Pulmonary lymph node (tissue), 1 donor: Measurements from ENCODE around the gene MED27.

- PRO-cap: no peak
Observed at GRCh38 chr9:131530407-131530898, 610 bp downstream of the UCK1 start.

DNA sequence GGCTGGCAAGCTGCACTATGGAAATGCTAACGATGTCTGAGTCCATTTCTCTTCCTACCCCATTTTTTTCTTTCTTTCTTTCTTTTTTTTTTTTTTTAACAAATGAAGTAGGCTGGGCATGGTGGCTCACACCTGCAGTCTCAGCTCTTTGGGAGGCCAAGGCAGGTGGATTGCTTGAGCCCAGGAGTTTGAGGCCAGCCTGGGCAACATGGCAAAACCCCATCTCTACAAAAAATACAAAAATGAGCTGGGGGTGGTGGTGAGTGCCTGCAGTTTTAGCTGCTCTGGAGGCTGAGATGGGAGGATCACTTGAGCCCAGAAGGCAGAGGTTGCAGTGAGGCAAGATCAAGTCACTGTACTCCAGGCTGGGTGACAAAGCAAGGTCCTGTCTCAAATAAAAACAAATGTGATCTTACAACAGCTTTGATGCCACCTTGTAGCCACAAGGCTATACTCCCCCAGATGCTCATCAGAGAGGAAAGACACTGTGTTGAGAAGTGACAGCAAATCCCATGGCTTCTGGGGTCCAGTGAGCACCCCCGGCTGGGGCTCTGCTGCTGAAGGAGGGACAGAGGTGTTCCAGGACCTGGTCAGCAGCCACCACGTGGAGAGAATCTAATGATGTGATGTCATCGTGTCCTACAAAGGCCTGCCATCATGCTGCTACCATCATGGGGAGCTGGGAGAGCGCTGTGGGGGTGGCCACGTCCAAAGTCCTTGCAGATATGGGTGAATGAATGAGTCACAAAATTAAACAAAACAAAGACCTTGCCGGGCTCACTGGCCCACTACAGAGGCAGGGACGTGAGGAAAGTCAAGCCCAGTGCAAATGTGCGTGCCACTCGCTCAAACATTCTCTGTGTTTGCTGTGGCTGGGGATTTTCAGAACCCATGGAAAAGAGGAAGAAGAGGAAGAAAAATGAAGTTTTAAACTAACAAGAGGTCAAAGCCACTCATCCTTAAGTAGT is 60.6 kb downstream of the PRRT1B start:
- PRO-cap: no peak

DNA sequence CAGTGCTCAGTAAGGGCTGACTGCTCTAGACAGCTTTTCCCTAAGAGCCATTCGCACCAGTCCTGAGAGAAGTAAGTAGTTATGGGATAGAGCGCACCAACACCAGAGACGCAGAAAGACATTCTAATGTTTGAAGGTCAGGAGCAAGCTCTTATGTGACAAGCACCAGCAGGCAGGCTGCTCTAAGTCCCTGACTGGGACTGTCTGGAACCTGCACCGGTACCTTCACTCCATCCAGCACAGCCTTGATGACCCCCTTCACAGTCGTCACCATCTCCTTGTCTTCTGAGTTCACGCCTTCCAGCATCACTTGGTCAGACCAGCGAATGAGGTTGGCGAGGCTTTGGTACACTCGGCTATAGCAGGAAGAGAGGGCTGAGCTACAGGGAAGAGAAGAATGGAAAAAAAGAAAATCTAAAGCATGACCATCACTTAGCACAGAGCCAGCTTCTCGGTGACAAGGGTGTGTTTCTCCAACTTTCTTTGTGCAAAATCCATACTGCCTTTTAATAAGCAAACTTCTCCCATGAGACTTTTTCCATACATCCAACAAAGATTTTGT is 93.2 kb downstream of the PRRT1B start:
- PRO-cap: no peak

- PRO-cap: unidirectional peak, minus-strand start at chr9:131642840; bidirectional peak, plus-strand start at chr9:131642968, minus-strand start at chr9:131642840
Observed at GRCh38 chr9:131642178-131643112, 97.1 kb downstream of the PRRT1B start.

- PRO-cap: no peak
Observed at GRCh38 chr9:131657416-131657965, 82.4 kb downstream of the RAPGEF1 start.

GRCh38 chr9:131676082-131676731 is 63.7 kb downstream of the RAPGEF1 start:
- PRO-cap: no peak

DNA sequence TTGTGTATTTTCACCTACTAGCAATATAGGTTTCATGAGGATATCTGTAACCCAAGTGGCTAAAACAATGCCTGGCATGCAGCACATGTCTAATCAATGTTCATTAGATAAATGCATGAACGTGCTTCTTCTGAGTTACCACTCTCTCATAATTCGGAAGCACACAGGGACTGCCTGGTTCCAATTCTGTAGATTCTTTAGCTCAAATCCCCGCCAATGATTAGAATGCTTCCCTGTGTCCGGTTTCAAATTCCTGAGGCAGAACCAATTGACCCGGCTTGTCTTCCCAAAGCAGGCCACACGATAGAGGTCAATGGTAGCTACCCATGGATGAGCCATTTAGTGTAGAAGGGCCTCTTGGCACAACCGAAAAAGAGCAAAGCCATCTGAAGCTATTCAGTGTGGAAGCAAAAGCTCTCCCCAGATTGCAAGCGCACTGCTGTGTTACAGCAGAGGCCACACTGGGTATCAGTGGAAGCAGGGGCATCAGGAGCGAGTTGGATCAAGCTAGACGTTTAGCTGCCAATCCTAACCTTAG is 44.7 kb downstream of the RAPGEF1 start:
- PRO-cap: no peak

DNA sequence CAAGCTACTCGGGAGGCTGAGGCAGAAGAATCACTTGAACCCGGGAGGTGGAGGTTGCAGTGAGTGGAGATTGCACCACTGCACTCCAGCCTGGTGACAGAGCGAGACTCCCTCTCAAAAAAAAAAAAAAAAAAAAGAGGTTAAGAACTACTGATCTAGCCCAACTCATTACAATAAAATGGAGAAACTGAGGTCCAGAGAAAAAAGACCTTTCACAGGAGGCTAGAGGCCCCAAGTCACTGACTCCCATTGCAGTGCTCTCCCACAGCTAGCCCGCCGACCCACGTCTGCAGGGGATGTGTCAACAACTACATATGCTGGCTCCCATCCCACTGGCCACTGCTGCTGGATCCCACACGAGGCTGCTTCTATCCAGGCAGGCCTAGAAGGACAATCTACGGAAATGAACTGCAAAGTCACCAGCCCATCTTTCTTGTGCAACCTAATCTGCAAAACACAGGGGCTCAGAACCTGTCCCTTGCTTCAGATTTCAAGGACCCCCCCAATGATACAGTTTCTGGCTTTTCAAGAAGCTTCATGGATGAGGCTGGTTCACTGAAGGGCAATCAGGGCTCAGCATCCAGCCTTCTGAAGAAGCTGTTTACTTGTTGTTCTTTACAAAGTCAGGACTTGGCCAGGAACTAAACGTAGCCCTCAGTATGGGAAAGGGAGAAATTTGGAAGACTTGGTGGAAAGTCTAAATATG is 24.0 kb downstream of the RAPGEF1 start:
- PRO-cap: no peak

- PRO-cap: bidirectional peak, plus-strand start at chr9:131739599, minus-strand start at chr9:131739591
Observed at GRCh38 chr9:131739145-131739747, 630 bp downstream of the RAPGEF1 start.

- PRO-cap: bidirectional peak, plus-strand start at chr9:131839937, minus-strand start at chr9:131839816
Observed at GRCh38 chr9:131839684-131840084, 99.8 kb upstream of the RAPGEF1 start.

DNA sequence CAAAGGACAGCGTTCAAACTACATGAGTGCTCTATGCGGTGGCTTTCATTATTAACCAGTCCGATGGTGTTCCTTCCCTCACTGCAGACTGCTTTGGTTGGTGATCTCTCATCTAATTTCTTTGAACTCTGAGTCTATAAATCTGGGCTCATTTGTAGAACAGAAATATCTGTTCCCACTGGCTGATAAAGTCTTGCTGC is 82.0 kb downstream of the MED27 start:
- PRO-cap: no peak

- PRO-cap: unidirectional peak, minus-strand start at chr9:132079867
Observed at GRCh38 chr9:132078852-132080279, at the start of gene MED27. Gene MED27, minus strand, starts transcription at chr9:132079867.

GRCh38 chr9:132245140-132245505 is 83.3 kb downstream of the NTNG2 start:
- PRO-cap: no peak

DNA sequence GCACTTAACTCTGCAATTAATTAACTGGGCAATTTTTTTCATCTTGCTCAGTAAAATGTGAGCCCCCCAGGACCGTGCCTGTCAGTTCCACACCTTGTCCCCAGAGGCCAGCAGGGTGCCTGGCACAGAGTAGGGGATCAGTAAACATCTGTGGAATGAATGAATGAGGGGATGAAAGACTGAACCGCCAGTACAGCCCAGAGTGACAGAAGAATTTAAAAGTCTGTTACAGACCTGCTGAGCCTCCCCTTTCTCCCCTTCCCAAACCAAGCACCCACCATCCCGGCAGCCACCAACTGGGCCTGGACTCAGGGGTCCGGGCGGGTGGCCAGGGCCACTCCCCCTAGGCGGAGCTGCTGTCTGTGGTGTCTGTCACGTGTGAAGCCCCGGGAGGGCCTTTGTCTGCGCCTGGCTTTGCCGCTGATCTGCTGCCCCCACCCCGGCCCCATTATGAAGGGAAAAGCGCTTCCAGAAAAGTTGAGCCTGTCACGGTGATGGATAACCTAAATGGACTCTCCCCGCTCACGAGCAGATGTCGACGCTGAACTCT is 36.4 kb upstream of the BARHL1 start:
- PRO-cap: no peak

DNA sequence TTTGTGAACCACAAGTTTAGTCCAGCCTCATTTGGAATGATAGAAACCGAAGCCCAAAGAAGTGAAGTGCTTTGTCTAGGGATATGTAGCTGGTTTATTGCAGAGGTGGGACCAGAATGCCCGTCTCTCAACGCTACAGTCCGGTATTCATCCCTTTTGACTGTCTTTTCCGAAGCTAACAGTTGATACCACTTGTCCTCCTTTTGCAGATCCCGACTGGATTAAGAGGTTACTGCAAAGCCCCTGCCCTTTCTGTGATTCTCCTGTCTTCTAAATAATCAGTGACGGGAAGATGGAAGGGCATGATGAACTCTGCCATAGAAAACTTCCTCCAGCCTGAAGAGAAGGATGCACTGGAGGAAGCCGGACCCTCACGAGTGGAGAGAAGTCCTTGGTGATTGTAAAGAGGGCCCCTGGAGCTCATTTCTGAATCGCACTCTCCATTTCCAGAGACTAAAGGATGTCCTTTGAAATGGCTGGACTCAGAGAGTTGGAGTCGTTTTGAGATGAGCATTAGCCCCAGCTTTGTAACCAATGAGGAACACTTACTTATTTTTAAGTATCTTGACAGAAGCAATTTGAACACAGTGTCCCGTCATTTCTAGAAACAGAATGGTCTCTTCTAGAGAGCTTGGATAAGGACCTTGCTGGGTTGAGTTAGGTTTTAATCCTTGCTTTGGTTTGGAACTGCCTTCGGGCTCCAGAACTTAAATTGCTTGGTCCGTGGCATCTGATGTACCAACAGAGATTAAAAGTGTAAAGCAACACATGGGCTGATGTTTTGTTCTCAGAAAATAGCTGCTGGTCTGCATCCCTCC is 18.6 kb downstream of the GTF3C4 start:
- PRO-cap: no peak

DNA sequence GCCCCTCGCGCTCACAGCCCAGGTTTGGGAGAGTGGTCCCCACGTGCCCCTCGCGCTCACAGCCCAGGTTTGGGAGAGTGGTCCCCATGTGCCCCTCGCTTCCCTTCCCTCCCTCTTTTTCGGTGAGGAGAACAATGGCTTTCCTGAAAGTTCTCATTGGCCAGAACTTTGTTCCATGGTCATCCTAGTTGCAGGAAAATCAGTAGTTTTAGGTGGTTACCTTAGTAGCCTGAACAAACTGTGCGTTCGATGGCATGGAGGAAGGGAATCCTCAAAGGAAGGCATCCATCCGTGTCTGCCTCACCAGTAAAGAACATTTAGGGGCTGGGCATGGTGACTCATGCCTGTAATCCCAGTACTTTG is 46.5 kb downstream of the GTF3C4 start:
- PRO-cap: no peak

DNA sequence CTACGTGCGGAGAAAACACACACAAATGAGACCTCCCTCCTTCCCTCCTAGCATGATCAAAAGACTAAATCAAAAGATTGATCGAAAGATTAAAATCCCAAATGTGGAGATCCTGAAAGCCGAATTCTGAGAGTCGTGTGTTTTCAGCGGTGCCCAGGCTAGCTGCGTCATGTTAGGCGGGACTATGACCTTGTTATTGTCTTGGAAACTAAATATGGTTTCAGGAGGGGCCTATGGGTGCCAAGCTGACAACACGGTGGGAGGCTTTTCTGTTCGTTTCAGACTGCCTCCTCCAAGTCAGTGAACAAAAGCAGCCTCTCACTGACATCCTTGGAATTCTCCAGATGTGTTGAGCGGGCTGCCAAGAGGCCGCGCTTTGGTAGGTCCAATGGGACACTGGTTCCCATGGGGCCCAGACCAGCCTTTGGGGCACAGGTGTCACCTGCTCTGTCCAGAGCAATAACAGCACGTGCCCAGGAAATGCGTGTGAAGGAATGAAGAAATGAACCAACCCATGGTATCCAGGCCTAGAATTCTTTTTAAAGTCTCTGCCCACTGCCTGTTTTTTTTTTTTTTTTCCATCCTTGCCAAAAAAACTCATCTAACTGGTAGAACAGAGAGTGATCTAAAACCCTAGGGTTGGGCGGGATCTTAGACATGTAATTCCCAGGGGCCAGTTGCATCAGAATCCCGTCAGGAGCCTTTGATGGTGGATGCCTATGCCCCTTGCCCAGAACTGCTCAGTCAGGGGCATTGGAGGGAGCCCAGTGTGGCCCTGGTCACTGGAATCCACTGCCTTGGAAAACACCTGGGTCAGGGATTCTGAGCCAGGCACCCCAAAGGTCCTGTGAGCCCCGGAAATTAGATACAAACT is 59.8 kb downstream of the GTF3C4 start:
- PRO-cap: no peak

DNA sequence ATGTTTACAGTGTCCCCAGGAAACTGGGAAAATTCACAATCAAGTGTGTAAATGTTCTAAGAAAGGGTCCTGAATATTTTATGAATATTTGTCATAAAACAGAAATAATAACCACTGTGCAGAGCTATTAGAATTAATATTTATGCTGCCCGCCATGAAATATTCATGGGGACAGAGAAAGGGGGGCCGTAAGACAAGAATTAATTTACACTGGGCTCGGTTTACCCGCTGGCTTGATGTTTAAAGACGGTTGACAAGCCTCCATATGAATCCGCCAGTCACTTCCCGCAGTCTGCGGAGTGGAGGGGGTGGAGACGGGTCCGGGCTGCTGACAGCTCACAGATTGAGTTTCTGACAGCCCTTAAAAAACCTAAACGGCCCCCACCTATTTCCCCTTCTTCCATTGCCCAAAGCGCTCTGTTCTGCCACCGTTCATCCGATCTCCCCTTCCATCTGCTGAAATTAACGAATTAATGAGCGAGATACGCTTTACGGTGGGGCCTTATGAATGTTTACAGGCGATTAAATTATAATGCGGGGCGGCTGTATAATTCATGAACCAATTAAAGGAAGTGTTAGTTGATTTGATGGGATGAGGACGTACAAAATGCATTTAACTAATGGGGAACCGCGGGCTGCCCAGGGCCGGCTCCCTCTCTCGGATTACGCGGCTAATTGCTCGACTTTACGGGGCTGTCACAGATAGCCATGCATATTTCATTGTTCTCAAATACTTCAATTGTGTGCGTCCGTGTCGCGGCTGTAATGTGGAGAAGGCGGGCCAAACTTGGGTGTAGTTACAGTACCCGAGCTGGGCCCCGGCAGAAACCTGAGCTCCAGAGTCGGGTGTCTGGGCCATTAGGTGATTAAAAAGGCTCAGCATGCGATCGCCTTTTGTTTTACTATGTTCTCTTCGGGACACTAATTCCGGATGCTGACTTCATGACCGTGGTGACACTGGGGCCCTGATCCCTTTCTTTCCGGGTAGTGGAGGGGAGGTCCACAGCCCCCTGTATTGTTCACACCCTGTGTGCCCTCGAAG is 74.7 kb downstream of the GTF3C4 start:
- PRO-cap: no peak

DNA sequence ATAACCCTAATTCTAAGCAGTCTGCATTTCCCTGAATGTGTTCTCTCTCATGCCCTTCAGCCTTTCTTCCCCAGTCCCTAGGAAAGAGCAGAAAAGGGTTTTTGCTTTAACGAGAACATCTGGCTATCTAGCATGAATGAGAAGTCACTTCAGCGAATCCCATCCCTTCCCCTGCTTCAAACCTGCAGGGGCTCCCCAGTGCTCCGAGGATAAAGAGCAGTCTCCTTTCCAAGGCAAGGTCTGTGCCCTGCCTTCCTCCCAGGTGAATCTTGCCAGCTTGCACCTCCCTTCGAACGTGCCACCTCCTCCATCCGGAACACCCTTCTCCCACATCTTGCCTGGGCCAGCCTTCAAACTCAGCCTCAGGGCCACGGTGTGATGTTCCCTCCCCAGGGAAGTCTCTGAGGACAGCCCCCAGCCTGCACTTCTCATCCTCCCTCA is 84.0 kb downstream of the AK8 start:
- PRO-cap: no peak

DNA sequence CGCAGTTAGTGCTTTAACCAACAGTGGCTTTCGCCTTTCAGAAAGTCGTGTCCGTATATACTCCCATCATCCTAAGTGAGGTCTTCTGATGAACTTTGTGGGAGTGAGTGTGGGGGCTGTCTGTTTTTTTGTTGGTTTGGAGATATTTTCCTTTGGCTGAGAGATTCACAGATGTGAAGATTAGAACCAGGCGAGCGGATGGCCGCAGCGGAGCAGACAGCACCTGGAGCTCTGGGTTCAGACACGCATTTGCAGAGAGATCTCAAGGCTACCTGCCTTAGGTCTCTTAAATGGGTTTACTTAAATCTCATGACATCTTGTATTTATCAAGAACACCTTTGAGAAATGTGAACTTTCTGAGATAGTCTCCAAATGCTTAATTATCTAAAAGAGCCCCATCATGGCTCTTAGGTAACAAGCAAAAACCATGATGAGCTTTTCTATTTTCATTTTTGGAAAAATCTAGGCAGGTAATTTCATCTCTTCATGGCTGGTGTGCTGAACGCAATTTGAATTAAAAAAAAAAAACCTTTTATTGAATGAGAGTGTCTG is 57.4 kb downstream of the AK8 start:
- PRO-cap: no peak